Trachea (tissue), 1 donor: Measurements from ENCODE around the gene NHLRC4.

GRCh38 chr16:10368-10972 is 42.9 kb downstream of the POLR3K start:
- PRO-cap: no peak

GRCh38 chr16:38565-39558 is 14.5 kb downstream of the POLR3K start:
- PRO-cap: unidirectional peak, plus-strand start at chr16:39125

GRCh38 chr16:60880-61471 is 7.3 kb downstream of the SNRNP25 start:
- PRO-cap: no peak

DNA sequence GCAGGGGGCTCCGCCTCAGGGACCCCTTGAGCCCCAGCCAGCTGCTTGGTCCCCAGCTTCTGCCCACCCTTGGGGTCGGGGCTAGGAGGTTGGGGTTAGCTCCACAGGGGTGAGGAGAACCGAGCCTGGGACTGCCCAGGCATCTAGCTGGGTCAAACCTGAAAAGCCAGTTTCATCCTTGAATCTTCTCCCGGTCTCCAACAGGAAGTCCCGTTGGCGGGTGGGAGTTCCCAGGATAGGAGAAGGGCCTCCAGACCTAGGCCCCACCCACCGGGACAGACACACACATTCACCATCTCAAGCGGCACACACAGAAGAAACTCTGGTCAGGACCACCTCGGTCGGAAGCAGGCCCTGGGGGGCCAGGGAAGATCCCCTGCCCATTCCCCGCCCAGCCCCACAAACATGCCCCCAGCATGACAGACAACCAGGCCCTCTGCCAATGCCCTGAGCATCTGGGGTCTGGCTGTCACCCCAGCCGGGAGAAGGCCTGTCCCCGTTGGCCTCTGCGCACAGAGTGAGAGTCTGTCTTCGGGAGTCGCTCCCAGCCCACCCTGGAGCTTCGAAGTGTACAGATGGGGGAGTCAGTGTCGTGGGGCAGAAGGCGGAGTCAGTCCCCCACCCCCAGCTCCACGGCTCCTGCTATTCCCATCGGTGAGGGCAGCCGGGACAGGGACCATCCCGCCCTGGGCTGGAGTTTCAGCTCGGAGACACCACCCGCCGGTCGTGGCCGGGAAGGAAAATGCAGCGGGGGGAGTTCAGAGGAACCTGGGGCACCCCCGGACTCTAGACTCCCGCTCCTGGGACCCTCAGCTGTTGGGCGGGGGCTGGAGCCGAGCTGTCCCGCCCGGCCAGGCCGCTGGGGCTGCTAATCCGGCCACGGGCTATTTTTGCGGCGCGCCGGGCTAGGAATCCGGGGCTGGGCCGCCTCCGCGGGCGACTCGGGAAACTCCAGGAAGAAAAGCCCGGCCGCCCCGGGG is 773 bp downstream of the RHBDF1 start:
- PRO-cap: bidirectional peak, plus-strand start at position 313 of the sequence, minus-strand start at position 133 of the sequence; unidirectional peak, plus-strand start at position 651 of the sequence

DNA sequence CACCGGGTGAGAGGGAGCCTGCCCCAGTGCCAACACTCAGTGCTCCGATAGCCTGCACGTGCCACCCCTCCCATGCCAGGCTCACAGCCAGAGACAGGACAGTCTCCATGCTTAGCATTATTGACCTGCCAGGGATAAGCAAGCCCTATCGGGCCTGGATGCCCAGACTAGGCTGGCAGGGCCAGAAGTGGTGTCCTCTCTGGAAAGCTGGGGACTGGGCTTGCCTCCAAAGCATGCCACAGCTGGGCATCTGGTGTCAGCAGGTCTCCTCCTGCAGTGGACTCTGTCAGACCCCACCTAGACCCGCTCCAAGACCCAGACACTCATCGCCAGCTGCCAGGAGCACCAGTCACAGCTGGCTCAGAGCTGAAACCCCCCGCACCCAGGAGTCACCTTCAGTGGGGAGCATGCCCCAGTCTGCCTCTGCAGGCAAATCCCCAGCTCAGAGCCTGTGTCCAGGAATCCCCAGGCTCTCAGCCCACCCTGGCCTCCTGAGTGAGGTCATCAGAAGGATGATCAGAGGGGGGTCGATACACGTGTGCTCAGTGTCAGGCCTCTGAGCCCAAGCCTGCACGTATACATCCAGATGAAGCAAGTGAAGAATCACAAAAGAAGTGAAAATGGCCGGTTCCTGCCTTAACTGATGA is 1.8 kb upstream of the RHBDF1 start:
- PRO-cap: no peak

DNA sequence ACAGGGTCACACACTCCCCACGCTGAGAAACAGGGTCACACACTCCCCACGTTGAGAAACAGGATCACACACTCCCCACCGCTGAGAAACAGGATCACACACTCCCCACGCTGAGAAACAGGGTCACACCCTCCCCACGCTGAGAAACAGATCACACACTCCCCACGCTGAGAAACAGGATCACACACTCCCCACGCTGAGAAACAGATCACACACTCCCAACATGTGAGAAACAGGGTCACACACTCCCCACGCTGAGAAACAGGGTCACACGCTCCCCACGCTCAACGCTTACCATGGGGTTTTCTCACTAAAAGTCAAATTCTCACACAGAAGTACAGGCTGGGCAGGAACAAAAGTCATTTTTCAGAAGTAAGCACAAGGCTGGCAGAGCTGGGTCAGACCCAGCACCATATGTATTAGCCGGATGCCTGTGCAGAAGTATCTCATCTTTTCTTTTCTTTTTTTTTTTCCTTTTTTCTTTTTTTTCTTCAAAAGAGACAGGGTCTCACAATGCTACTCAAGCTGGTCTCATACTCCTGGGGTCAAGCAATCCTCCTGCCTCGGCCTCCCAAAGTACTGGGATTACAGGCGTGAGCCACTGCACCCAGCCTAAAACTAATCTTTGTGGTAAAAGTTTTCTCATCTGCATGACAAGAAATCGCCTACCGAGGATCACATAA is 14.4 kb downstream of the NPRL3 start:
- PRO-cap: no peak

- PRO-cap: bidirectional peak, plus-strand start at chr16:352893, minus-strand start at chr16:352723; unidirectional peak, plus-strand start at chr16:353240
These were observed 439 bp upstream of the AXIN1 start for GRCh38 chr16:352766-353558.

DNA sequence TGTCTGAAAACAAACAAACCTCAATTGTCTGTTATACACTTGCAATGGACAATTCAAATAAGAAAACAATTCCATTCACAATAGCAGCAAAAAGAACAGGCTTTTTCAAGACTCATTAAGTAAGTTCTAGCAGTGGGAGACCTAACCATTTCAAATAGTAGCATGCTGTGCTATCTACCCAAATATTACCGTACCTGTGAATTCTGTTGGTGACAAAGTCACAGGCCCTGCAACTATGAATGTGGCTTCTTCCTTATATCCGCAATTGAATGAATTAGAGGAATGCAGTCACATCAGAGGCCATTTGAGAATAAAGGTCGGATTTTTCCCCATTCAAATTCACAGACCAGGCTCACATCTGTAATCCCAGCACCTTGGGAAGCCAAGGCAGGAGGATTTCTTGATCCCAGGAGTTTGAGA is 807 bp upstream of the NME4 start:
- PRO-cap: no peak

DNA sequence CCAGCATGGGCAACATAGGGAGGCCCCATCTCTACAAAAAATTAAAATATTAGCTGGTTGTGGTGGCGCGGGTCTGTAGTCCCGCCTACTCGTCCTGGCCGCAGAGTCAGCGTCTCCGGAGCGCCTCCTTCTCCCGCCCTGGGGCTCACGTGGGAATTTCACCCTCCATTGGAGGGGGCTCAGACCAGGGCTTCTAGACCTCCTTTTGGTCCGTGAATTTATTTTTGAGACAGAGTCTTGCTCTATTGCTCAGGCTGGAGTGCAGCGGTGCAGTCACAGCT is 457 bp upstream of the NME4 start:
- PRO-cap: no peak

- PRO-cap: no peak
These were observed 46.0 kb downstream of the RAB11FIP3 start for GRCh38 chr16:471294-471961.

DNA sequence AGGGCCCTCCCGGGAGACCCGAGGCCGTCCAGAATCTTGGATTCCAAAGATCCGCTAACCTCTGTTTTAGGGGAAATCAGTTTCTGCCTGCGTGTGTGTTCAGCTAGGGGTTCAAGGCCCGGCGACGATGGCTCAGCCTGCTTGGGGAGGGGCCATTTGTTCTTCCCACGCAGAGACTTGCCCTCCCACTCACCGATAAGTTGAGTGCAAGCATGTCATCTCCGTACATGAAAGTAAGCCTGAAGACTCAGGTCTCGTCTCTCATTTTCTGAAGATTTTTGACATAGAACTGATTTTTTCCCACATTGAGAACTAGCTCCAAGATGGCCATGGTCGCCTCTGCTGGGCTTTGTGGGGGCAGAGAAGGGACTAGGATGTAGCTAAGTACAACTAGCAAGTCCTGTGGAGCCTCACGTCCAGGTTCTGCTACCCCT is 35.0 kb upstream of the CAPN15 start:
- PRO-cap: no peak

GRCh38 chr16:505296-505872 is 22.1 kb upstream of the CAPN15 start:
- PRO-cap: no peak

DNA sequence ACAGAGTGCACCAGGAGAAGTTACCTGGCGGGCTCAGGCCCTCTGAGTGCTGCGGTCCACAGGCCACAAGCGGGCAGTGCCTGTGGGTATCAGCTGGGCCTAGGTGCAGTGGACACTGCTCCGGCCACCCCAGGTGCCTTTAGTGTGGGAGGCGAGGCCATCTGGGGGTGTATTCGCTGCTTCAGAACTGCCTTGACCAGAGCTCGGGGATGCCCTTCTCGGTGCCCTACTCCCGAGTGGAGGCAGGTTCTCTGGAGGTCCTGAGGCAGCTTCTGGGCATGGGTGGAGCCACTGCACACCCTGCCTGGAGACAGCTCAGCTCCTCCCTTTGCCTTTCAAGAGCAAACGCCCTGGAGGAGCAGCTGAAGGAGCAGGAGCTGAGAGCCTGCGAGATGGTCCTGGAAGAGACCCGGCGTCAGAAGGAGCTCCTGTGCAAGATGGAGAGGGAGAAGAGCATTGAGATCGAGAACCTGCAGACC is 17.2 kb upstream of the CAPN15 start:
- PRO-cap: no peak

DNA sequence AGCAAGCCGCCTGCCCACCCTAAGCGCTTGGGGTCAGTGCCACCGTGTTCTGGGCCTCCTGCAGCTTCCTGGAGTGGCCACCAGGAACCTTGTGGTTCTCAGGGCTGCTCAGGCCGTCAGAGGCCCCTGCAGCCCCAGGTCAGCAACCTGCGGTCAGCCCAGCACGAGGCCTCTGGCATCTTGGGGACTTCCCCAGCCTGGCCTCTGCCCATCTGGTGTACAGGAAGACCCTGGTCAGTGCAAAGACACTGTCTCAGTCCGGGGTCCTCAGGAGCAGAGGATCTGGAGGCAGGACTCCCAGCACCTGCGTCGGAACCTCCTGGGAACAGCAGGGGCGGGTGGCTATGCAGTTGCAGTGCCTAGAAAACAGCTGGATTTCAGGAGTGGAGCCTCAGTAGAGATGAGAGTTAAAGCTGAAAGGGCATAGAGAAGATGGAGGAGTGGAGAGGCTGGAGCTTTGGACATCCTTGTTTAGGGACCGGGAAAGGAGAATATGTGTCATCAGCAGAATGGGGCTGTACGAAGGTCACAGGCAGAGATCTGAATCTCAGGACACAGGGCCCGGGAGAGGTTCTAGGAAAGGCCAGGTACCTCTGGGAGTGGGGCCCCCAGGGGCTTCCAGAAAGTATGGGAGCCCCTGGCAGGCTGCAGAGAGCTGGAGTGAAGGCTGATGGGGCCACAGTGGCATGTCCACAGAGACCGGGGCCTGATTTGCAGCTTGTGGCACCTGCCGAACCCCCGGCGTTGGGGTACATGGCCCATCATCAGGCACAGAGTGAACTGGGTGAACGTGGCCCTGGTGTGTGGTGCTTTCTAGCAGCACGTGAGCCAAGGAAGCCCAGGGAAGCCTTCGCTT is 13.2 kb upstream of the CAPN15 start:
- PRO-cap: no peak

DNA sequence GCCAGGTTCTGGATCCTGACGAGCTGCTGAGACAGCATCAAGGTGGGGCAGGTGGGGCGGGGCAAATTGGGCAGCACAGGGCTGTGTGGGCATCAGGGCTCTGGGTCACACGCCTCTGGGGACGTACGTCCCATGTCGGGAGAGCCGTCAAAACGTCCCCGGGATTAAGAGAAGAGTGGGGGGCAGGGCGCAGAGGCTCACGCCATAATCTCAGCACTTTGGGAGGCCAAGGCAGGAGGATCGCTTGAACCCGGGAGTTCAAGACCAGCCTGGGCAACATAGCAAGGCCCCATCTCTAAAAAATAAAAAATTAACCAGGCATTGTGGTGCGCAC is 4.9 kb upstream of the CAPN15 start:
- PRO-cap: no peak

GRCh38 chr16:566526-567652 is at the start of gene NHLRC4:
TSS of gene NHLRC4 (plus strand) at chr16:567005.
- PRO-cap: no peak

DNA sequence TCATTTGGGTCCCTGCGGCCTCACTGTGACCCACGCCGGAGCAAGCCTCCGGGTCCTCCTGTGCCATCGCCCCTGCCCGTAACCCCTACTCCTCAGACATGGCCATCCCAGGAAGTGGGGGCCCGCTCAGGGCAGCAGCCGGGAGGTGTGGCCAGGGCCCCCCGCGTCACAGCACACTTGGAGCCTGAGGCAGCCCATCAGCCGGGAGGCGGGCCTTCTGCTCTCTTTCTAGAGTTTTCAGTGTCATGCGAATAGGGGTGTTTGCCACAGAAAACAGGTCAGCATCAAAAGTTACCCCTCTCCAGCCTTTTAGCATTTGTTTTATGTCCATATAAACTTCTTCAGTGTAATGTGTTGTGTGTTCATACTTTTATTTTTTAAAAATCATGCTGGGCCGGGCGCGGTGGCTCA is 7.8 kb upstream of the WFIKKN1 start:
- PRO-cap: no peak

DNA sequence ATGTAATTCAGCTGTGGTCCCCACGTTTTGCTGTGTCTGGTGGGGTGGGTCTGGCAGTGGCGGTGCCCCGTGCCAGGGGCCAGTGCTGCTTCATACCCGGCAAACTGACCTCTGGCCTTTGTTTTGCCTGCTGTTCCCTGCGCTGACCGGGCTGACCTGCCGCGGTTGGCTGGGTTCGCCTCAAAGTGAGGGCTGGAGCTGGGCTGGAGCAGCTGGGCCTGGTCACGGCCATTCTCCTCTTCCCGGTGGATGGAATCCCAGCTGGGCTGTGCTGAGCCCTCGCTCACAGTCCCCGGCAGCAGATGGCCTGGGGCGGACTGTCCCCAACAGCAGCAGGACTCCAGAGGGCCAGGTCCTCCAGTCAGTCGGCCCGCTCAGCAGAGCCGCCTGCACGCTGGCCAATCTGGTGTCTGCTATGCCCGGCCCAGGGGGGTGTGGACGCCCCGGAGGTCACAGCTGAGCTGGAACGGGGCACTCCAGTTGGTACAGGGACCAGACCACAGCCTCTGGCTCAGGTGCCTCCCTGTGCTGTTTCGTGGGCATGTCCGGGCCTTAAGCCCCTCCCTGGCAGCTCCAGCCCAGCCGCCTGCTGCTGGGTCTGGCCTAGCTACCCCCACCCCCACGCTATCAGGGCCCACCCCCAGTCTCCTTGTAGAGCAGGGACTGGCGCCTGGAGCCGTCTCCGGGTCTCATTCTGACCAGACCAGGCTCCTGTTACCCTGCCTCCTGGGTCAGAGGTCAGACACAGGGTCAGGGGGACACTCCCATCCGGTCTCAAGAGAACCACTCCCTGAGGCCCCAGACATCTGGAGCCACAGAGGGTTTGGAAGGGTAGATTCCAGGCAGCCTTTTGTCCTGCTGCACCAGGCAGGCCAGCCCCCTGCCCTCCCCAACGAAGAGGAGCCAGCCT is 1.3 kb upstream of the WFIKKN1 start:
- PRO-cap: no peak

- PRO-cap: bidirectional peak, plus-strand start at chr16:637247, minus-strand start at chr16:637032
These were observed 1.0 kb upstream of the METTL26 start for GRCh38 chr16:637185-637424.

- PRO-cap: no peak
These were observed 1.1 kb upstream of the WDR90 start for GRCh38 chr16:647973-648603.